Left cardiac atrium (tissue), 1 donor: ENCODE measurements around a stretch of chr14.

DNA sequence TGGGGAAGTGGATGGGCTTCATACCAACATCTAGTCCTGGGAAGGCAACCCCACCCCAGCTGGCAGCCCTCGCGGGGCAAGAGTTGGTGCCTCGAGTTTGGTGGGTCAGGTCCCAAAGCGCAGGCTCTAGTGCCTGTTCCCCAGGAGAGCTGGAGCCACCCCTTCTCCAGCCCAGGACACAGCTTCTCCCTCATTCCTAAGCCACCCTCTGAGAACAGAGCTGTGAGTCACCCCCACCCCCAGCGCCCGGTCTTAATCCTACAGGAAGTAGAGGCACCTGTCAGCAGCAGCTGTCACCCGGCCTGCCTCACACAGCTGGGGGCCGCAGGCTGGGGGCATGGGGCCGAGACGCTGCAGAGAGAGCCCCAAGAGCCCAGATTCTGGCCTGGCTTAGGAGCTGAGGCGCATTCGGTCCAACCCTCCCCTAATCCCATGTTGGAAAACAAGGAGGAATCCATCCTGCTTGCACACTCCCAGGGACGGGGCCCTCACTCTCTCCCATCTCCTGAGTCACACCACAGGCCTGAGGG lies 5.1 kb downstream of the NUDT14 start:
- PRO-cap: no peak

GRCh38 chr14:105201703-105202538 lies 20.8 kb upstream of the NUDT14 start:
- PRO-cap: no peak

DNA sequence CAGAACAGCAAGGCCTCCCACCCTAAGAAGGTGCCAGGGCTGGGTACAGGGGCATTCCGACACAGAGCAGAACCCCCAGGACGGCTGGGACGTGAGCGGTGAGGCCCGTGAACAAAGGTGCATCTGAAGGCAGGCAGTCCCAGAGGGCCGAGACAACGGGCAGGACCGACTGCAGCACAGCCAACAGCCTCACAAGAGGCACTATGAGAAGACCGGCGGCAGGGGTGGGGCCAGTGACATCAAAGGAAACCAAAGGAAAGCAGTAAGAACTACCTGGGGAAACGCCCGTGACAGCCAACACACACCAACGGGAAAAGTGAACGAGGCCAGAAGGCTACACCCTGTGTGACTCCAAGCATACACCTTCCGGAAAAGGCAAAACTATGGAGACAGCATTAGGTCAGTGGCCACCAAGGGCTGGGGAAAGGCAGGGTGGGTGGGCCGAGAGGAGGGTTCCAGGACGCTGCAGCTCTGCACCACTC lies 9.2 kb downstream of the BTBD6 start:
- PRO-cap: no peak

GRCh38 chr14:105272396-105273144 lies 24.2 kb downstream of the BTBD6 start:
- PRO-cap: no peak

DNA sequence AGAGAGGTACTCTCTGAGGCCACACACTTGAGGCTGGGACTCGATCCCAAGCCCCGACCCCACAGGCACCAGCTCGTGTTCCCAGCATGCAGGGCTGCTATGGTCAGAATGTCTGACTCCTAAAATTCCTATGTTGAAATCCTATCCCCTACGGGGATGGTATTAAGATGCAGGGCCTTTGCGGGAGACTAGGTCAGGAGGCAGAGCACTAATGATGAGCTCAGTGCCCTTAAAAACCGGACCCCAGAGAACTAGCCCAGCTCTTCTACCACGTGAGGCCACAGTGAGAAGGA lies 25.2 kb downstream of the BRF1 start:
- PRO-cap: no peak

DNA sequence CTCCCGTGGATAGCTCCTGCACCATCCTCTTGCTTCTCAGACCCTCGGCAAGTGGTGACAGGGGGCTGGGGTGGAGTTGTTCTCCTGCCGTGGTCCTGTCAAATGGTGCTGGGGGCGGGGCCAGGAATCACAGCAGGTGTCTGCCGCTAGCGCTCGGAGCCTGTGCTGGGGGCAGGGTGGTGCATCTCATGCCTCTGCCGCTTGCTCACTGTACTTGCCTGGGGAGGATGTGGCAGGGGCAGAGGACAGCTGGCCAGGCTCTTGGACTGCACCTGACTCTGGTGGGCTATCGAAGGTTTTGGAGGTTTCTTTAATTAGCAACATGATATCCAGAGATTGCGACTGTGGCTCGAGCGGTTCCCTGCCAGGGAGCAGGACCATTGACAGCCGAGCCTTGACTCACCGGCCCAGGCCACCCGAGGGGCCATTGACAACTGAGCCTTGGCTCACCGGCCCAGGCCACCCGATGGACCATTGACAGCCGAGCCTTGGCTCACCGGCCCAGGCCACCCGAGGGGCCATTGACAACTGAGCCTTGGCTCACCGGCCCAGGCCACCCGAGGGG lies 12.9 kb downstream of the PACS2 start:
- PRO-cap: no peak

GRCh38 chr14:105472314-105473178 lies 2.1 kb upstream of the CRIP2 start:
- PRO-cap: bidirectional peak, plus-strand start at chr14:105472949, minus-strand start at chr14:105472491

- PRO-cap: bidirectional peak, plus-strand start at chr14:105475185, minus-strand start at chr14:105475025
Measured at GRCh38 chr14:105474961-105475071, 195 bp downstream of the CRIP2 start.

GRCh38 chr14:105487395-105488253 lies 938 bp downstream of the CRIP1 start:
- PRO-cap: bidirectional peak, plus-strand start at chr14:105487797, minus-strand start at chr14:105487745

DNA sequence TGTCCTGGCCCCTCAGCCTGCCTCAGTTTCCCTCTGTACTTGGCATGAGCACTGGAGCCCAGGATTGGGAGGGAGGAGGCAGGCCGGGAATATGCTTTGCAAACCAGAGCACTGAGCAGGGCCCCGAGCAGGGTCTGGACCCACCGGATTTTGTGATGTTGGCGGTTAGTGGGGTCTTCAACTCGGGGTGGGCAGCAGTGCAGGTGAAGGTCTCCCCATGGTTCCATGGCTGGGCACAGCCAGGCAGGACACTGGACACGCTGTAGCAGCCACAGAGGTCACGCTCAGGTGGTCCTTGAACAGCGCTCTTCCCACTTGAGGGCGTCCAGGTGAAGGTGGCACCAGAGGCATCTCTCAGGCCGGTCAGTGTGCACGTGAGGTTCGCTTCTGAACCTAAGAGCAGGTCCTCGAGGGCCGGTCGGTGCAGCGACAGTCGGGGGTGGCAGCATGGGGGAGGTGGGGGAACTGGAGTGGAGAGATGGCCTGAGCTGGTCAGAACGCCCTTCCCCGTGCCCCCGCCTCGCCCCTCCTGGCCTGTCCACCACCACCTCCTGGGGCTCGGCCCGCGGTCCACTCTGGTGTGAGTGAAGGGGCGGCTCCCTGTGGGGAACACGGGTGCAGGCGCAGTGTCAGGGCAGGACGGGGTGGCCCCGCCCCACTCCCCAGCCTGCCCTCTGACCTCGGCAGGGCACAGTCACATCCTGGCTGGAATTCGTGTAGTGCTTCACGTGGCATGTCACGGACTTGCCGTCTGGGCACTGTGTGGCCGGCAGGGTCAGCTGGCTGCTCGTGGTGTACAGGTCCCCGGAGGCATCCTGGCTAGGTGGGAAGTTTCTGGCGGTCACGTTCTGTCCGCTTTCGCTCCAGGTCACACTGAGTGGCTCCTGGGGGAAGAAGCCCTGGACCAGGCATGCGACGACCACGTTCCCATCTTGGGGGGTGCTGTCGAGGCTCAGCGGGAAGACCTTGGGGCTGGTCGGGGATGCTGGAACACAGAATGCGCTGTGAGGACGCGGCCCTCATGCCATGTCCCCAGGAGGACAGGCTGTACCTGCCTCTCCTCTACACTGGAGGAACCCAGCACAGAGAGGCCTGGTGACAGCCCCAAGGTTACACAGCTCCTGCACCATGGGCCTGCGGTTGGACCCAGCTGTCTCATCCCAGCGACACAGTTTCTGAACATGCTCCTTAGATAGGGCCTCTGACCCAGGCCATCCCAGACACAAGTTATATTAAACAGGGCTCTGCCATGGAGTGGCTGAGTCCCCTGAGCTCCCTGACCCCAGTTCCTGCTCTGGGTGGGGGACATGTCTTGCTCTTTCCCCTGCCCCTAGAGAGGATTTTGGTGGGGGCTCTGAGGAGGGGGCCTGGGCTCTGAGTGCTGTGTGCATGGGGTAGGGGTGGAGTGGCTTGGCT lies 61.5 kb downstream of the TMEM121 start:
- PRO-cap: no peak

GRCh38 chr14:105769051-105770123 lies 243.0 kb downstream of the TMEM121 start:
- PRO-cap: no peak

DNA sequence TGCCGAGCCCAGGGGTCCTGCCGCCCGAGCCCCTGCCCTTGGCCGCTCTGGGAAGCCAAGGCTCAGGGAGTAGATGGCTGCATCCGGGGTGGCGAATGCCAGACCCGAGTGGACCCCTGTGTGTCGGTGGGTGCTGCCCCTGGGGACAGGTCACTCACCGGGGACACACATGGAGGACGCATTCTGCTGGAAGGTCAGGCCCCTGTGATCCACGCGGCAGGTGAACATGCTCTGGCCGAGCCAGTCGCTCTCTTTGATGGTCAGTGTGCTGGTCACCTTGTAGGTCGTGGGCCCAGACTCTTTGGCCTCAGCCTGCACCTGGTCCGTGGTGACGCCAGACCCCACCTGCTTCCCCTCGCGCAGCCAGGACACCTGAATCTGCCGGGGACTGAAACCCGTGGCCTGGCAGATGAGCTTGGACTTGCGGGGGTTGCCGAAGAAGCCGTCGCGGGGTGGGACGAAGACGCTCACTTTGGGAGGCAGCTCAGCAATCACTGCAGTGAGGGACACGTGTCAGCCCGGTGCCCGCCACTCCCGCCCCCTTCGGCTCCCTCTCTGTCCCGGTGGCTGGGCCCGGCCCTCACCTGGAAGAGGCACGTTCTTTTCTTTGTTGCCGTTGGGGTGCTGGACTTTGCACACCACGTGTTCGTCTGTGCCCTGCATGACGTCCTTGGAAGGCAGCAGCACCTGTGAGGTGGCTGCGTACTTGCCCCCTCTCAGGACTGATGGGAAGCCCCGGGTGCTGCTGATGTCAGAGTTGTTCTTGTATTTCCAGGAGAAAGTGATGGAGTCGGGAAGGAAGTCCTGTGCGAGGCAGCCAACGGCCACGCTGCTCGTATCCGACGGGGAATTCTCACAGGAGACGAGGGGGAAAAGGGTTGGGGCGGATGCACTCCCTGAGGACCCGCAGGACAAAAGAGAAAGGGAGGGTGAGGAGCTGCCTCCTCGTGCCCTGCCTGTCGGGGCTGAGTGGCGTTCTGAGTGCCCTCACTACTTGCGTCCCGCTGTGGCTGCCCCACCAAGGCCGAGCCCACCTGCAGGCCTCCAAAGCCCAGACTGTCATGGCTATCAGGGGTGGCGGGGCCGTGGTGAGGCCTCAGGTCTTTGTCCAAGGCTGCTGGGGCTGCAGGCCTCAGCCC lies 329.3 kb downstream of the TMEM121 start:
- PRO-cap: no peak

DNA sequence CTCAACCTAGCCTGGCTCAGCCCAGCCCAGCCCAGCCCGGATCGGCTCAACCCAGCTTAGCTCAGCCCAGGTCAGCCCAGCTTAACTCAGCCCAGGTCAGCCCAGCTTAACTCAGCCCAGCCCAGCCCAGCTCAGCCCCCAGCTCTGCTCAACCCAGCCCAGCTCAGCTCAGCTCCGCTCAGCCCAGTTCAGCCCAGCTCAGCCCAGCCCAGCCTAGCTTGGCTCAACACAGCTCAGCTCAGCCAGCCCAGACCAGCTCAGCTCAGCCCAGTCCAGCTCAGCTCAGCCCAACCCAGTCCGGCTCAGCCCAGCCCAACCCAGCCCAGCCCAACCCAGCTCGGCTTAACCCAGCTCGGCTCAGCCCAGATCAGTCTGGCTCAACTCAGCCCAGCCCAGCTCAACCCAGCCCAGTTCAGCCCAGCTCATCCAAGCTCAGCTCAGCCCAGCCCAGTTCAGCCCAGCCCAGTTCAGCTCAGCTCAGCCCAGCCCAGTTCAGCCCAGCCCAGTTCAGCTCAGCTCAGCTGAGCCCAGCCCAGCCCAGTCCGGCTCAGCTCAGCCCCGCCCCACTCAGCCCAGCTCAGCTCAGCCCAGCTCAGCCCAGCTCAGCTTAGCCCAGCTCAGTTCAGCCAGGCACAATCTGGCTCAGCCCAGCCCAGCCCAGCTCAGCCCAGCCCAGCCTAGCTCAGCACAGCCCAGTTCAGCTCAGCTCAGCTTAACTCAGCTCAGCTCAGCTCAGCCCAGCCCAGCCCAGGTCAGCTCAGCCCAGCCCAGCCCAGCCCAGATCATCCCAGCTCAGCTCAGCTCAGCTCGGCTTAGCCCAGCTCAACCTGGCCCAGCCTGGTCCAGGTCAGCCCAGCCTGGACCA lies 331.7 kb downstream of the TMEM121 start:
- PRO-cap: no peak

GRCh38 chr14:106482264-106482826 lies 956.0 kb downstream of the TMEM121 start:
- PRO-cap: no peak

- PRO-cap: no peak
Measured at GRCh38 chr14:106714996-106715323, 1188.6 kb downstream of the TMEM121 start.